Liver (tissue), 9 donors: ENCODE results near the gene PFKFB3.

- PRO-cap, 5 experiments: peak in 2 of 5 experiments; most common plus-strand start chr10:5574901 (in 1); most common minus-strand start chr10:5574840 (in 2)
- RAMPAGE, long total RNA, 2 experiments: no peak in any of the 2 experiments
- RRBS: no CpG with 5 or more reads among the region's 13 CpGs
These were observed 49.9 kb downstream of the CALML3 start for GRCh38 chr10:5574654-5575033.

DNA sequence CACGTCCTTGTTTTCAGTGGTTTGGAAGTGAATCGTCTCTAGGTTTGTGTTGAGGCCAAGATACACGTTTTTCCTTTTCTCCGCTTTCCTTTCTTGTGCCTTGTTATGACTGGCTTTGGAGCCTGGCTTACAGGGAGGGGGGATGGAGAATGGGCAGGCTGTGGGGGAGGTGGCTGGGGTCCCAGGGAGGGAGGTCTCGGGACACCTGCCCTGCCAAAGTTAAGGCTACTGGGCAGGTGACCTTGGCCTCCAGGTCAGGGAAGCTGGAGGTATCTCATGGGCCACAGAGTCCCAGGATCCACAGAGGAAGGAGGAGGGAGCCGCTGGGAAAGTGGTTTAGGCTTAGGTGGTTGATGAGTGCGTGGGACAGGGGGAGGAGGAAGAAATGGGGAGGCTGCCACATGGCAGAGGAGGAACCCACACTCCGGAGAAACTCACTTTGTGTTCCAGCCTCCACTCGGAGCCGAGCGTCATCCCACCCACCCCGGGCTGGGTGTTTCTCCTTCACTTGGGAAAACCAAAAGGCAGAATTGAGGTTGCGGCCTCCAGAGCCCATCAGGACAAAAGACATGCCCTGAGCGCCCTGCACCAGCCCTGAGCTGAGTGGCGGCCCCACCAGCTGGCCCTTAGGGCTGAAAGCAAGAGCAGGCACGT, 46.2 kb downstream of the ASB13 start:
- PRO-cap, 5 experiments: no peak in any of the 5 experiments
- RAMPAGE, long total RNA, 2 experiments: no peak in any of the 2 experiments
- RRBS: 93% methylated on average over 5 of the region's 16 CpGs

GRCh38 chr10:5698304-5698838, 13.7 kb downstream of the TASOR2 start:
- PRO-cap, 5 experiments: no peak in any of the 5 experiments
- RAMPAGE, long total RNA, 2 experiments: no peak in any of the 2 experiments
- RRBS: no CpG with 5 or more reads among the region's 4 CpGs

- PRO-cap, 5 experiments: no peak in any of the 5 experiments
- RAMPAGE, long total RNA, 2 experiments: no peak in any of the 2 experiments
- RRBS: no CpG with 5 or more reads among the region's 19 CpGs
These were observed 46.4 kb downstream of the TASOR2 start for GRCh38 chr10:5730620-5731787.

- PRO-cap, 5 experiments: no peak in any of the 5 experiments
- RAMPAGE, long total RNA, 2 experiments: no peak in any of the 2 experiments
- RRBS: no CpG with 5 or more reads among the region's 11 CpGs
These were observed 56.1 kb downstream of the GDI2 start for GRCh38 chr10:5756914-5757789.

DNA sequence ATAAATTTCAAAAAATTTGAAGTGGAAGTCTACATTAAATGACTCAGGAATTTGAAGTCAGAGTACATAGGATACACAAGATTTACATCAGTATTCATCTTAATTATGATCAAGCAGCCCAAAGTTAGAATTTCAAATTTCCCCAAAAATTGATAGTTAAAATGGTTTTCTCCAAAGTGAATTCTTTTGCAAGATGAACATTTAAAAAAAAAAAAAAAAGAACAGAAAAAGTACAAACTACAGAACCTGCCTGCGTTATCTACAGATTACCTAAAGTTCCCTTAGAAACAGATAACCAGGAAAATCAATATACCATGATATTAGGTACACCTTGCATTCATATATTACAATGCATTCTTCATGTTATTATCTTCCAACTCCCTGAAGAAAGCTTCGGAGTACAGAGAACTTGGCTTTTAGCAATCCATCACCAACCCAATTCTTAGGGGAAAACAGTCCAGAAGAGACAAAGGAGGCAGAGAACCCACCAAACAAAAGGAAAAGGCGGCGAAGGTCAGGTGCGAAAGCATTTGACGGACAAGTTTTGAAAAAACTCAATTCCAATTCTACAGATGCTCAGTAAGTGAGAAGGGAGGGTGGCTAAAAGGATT, 1.1 kb downstream of the GDI2 start:
- PRO-cap, 5 experiments: peak in 1 of 5 experiments; most common plus-strand start position 557 of the sequence (in 1)
- RAMPAGE, long total RNA, 2 experiments: no peak in any of the 2 experiments
- RRBS: no CpG with 5 or more reads among the region's 6 CpGs

DNA sequence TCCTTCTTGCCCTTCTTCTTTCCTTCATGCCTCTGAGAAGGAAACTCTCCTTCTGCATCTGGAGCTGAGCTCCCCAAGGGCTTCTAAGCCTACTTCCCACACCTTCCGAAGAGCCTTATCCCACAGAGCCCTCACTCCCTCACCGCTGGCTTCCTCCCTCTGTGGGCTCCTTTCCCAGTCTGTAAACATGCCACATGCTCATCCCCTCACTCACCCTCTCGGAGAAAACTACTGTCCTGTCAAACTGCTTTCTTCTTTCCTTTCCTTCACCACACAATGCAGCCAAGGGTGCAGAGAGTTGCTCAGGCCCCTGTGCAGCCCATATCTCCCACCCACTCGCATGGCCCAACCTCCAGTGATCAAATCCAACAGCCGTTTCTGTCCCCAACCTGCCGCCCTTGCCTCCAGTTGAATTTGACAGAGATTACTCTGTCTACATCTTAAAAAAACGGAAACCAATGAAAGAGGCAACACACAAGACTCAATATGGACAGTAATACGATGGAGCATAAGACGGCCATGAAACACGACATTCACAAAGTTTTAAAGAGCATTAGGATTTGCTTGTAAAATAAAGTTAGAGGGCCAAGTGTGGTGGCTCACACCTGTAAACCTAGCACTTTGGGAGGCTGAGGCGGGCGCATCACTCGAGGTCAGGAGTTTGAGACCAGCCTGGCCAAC, 17.9 kb downstream of the ANKRD16 start:
- PRO-cap, 5 experiments: no peak in any of the 5 experiments
- RAMPAGE, long total RNA, 2 experiments: no peak in any of the 2 experiments
- RRBS: no CpG with 5 or more reads among the region's 13 CpGs

- PRO-cap, 5 experiments: no peak in any of the 5 experiments
- RAMPAGE, long total RNA, 2 experiments: no peak in any of the 2 experiments
- RRBS: 59% methylated on average over 3 of the region's 19 CpGs
These were observed 16.0 kb downstream of the FBH1 start for GRCh38 chr10:5905731-5906686.

DNA sequence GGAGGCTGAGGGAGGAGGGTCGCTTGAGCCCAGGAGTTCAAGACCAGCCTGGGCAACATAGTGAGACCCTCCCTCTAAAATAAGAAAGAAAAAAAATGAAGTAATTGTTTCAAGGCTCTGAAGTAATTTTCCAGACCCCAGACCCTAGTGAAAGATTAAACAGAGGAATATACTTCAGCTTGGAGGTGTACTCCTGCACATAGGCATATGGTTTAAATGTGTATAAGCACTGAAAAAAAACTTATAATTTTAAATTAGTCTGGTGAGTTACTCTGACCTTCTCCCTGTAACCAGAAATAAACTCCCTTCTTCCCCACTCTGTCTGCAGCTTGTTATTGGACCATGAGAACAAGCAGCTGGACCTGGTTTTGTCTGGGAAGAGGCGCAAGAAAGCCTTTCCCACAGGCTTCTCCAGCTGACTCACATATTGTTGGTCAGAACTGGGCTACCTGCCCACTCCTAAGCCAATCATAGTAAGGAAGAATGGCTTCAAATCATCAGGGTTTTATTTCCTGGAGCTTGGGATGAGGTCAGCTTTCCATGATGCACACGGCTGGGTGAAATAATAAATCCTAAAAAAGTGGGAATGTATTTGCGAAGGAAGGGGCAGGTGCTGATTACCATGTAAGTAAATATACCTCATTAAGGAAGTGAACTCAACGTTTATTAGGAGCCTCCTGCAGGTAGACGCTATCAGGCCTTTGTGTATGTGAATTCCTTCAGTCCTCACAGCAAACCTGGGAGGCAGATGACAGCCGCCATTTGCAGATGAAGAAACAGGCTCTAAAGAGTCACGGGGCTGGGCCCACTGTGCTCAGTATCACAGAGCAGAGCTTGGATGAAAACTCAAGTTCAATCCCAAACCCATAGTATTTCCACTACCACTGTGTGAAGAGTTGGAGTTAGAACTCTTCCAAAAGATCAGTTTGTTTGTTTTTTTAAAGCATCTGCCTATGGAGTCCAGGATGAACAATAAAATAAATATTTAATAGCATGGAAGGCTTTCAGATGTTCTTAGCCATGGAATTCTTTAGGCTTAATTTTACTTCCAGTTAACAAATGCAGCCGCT, 32.9 kb downstream of the IL15RA start:
- PRO-cap, 5 experiments: peak in 2 of 5 experiments; most common plus-strand start position 527 of the sequence (in 1); most common minus-strand start position 344 of the sequence (in 2)
- RAMPAGE, long total RNA, 2 experiments: no peak in any of the 2 experiments
- RRBS: no CpG with 5 or more reads among the region's 9 CpGs

GRCh38 chr10:5978102-5978373, 695 bp upstream of the IL15RA start:
- PRO-cap, 5 experiments: peak in 2 of 5 experiments; most common minus-strand start chr10:5978189 (in 2)
- RAMPAGE, long total RNA, 2 experiments: no peak in any of the 2 experiments
- RRBS: 4% methylated on average over 4 of the region's 12 CpGs

DNA sequence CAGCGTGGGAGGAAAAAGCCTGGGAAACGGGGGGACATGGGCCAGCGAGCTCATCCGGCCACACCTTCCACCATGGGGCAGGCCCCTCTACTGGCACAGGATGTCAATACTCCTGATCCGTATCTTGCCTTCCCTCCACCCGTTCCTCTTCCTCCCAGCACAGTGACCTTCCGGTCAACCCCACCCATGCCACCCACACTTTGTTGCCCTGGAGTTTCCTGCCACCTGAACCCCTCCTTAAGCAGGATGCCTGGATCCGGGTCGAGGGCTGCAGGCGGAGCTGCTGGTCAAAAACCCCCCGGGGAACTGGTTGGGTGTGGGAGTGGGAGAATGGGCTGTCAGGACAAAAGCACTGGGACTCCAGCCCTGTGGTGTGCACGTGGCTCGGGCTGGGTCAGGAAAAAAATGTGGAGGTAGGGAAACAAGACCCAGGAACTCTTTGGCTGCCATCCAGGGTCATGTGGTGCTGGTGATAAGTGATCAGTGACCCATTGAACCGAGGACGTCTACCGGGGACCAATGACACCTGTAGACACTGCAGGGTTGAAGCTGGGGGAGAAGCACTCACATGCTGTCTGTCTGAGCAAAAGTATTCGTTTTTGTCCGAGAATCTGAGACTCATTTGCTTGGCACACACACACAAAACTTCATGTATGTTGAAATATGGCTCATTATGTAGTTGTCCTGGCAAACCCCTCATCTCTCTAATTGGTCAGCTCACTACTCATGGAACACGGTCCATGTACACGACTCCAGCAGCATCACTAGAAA, 8.1 kb downstream of the IL2RA start:
- PRO-cap, 5 experiments: peak in 4 of 5 experiments; most common plus-strand start position 535 of the sequence (in 3); most common minus-strand start position 105 of the sequence (in 1)
- RAMPAGE, long total RNA, 2 experiments: no peak in any of the 2 experiments
- RRBS: 12% methylated on average over 6 of the region's 20 CpGs

DNA sequence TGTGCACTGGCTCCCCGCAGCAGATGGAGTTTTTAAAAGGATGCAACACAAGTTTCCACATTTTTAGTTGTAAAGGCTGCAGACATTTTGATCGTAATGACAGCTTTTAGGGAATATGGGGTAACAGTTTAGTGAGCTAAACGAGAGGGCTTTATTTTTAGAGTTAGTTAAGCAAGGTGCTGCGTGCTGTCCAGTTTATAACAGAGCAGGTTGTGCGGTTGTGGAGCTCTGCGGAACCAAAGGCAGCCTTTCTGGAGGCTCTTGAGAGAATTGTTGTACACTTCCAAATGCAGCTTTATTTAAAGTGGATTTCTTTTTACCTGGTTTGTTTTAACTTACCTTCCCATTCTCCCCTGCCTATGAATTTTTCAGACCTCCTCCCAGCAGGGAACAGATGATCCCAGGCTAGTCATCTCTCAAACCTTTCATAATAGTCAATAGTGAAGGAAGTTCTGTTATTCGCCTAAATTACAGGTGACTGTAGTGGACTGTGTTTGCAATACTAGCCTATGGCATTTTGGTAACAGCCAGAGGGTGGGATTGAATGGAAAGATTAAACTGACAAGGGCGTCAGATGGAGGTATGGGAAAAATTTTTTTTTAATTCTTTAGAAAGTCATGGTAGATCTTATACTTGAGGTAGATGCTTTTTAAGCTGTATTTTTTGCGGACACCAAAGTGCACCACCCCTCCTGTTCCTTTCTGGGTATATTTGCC, 1.6 kb downstream of the RBM17 start:
- PRO-cap, 5 experiments: no peak in any of the 5 experiments
- RAMPAGE, long total RNA, 2 experiments: no peak in any of the 2 experiments
- RRBS: no CpG with 5 or more reads among the region's 9 CpGs

DNA sequence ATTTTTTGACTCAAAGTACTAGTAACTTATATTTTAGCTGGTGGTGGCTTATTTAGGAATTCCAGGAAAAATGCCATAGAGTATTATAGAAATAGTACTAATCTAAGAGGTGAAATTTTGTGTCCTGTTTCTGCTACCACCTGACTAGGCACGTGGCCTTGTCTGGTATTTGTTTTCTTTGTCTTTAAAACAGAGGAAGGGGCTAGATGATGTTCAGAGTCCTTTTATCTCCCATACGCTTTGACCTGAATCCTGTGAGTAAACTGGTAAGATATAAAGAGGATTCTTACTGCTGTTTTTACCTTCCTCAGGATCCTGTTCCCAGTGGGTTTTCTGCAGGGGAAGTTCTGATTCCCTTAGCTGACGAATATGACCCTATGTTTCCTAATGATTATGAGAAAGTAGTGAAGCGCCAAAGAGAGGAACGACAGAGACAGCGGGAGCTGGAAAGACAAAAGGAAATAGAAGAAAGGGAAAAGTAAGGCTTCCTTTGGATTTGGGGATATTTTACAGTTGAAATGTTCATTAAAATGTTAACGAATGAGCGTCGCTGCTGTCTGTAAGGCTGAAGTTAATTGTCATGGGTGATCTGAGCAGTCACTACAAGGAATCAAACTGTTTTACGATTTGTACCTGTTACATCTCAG, 15.9 kb downstream of the RBM17 start:
- PRO-cap, 5 experiments: no peak in any of the 5 experiments
- RAMPAGE, long total RNA, 2 experiments: no peak in any of the 2 experiments
- RRBS: no CpG with 5 or more reads among the region's 10 CpGs

DNA sequence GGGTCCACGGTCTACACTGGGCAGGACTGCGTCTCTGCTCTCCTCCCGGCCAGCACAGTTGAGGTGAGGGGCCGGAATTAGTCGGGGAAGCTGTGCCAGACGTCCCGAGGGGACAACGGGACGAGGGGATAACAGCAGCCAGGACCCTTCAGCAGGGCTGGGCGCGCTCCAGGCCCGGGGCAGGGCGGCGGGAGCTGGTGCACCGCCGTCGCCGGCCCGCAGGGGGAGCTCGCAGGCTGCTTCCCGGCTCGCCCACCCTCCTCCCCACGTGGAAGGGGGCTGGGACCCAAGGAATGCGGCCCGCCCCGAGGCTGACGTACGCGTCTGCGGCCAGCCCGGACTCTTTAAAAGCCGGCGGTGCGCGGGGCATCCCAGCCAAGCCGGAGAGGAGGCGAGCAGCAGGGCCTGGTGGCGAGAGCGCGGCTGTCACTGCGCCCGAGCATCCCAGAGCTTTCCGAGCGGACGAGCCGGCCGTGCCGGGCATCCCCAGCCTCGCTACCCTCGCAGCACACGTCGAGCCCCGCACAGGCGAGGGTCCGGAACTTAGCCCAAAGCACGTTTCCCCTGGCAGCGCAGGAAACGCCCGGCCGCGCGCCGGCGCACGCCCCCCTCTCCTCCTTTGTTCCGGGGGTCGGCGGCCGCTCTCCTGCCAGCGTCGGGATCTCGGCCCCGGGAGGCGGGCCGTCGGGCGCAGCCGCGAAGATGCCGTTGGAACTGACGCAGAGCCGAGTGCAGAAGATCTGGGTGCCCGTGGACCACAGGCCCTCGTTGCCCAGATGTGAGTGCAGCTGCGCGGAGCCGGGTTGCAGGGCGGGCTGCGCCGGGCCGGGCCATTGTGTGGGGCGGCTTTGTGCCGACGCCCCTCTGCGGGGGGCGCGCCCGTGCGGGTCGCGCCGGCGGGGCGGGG, at the start of gene PFKFB3:
TSS of gene PFKFB3 (plus strand) at position 374 of the 907 bp plus-strand sequence.
- PRO-cap, 5 experiments: peak in 5 of 5 experiments; most common plus-strand start position 374 of the sequence (in 5); most common minus-strand start position 231 of the sequence (in 2)
- RAMPAGE, long total RNA, 2 experiments: start-site peak on the plus strand in 1 of 2 experiments, centred at position 376 of the sequence, 115 reads per replicate
- RRBS: 2% methylated on average over 66 of the region's 104 CpGs

- PRO-cap, 5 experiments: no peak in any of the 5 experiments
- RAMPAGE, long total RNA, 2 experiments: no peak in any of the 2 experiments
- RRBS: no CpG with 5 or more reads among the region's 13 CpGs
These were observed 3.8 kb downstream of the PFKFB3 start for GRCh38 chr10:6206606-6206805.

GRCh38 chr10:6226144-6226976, 23.6 kb downstream of the PFKFB3 start:
- PRO-cap, 5 experiments: no peak in any of the 5 experiments
- RAMPAGE, long total RNA, 2 experiments: no peak in any of the 2 experiments
- RRBS: 87% methylated on average over 4 of the region's 39 CpGs

- PRO-cap, 5 experiments: no peak in any of the 5 experiments
- RAMPAGE, long total RNA, 2 experiments: no peak in any of the 2 experiments
- RRBS: no CpG with 5 or more reads among the region's 5 CpGs
These were observed 151.6 kb downstream of the PFKFB3 start for GRCh38 chr10:6354095-6354868.

DNA sequence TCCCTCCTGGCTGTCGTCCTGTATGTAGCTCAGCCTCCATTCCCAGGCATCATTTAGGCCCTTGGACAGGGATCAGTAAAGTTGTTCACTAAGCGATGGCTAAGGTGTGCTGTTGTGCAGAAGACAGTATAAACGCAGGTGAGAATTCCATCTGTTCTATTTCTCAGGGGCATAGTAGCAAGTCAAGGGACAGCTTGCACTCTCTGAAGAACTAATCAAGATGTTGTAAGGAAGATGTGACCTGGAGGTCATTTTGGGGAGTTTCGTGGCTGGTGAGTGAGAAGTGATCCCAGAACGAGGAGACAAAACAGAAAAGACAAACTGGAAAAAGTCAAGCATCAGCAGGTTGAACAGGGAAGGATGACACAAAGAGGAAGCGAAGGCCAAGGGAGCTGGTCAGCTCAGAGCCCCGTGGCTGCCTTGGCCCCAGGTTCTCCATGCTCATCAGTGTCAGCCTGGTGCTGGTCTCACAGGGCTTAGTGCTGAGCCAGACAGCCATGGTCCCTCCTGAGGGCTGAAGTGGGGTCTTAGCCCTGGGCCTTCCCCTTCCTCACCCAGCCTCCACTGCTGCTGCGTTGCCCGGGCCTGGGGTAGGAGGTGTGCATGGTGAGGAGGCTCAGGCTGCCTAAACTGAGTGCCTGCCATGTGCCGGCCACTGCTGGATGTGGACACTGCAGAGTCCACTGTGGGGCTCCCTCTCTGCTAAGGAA, 183.5 kb downstream of the PFKFB3 start:
- PRO-cap, 5 experiments: no peak in any of the 5 experiments
- RAMPAGE, long total RNA, 2 experiments: no peak in any of the 2 experiments
- RRBS: 100% methylated on average over 2 of the region's 10 CpGs

- PRO-cap, 5 experiments: peak in 1 of 5 experiments; most common plus-strand start chr10:6499035 (in 1); most common minus-strand start chr10:6498820 (in 1)
- RAMPAGE, long total RNA, 2 experiments: no peak in any of the 2 experiments
- RRBS: no CpG with 5 or more reads among the region's 3 CpGs
These were observed 81.4 kb downstream of the PRKCQ start for GRCh38 chr10:6498554-6499269.

- PRO-cap, 5 experiments: no peak in any of the 5 experiments
- RAMPAGE, long total RNA, 2 experiments: no peak in any of the 2 experiments
- RRBS: no CpG with 5 or more reads among the region's 4 CpGs
These were observed 27.1 kb upstream of the PRKCQ start for GRCh38 chr10:6607124-6607588.